NB4 (cell line): ENCODE results near the genes KBTBD7 and AKAP11.

DNA sequence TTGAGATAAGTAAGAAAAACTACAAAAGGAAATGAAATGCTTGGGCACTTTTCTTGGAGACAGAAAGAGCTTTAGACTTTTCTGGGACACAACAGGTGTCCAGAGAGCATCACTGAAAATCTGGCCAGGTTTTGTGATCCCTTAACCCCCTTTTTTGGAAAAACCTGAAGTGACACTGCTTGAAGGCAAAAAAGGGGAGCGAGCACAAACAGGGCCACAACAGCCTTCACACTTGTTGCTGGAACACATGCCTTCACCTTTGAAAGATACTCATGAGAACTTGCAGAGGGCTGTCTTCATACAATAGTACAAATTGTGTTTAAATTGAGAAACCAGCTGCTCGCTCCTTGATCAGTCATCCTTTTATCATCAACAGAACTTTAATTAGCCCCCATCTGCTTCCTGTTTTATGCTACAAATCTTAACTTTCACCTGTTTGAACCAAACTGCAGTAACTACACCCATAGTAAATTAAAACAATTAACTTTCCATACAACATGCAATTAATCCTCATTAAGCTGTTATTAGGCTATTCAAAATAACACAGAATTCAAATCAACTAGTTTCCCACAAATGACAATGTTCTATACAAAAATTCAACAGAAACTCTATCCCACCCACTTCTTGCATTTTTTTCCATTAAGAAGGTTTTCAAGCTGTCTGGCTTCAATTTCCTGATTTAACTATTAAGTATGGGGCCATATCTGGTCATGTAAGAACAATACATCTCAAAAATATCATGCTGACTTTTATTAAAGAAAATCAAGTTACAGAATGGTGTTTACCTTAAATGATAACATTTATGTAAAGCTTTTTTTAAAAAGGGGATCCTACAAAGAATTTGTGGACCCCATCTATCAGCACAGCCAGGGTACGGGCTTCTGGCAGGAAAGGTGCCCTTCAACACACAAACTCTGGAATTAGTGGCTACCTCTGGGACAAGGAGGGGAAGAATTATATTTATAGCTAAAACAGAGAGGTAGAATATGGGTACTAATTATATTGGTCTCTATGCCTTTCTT lies 85.1 kb downstream of the FOXO1 start:
- RRBS = no CpG with 5 or more reads among the region's 3 CpGs

- RRBS = 96% methylated on average over 3 of the region's 7 CpGs
These were observed 59.4 kb downstream of the FOXO1 start for GRCh38 chr13:40606984-40607575.

- RRBS = no CpG with 5 or more reads among the region's 6 CpGs
These were observed 19.2 kb downstream of the FOXO1 start for GRCh38 chr13:40647150-40647772.

GRCh38 chr13:40788692-40789102 lies 714 bp upstream of the SLC25A15 start:
- RRBS = no CpG with 5 or more reads among the region's 12 CpGs

DNA sequence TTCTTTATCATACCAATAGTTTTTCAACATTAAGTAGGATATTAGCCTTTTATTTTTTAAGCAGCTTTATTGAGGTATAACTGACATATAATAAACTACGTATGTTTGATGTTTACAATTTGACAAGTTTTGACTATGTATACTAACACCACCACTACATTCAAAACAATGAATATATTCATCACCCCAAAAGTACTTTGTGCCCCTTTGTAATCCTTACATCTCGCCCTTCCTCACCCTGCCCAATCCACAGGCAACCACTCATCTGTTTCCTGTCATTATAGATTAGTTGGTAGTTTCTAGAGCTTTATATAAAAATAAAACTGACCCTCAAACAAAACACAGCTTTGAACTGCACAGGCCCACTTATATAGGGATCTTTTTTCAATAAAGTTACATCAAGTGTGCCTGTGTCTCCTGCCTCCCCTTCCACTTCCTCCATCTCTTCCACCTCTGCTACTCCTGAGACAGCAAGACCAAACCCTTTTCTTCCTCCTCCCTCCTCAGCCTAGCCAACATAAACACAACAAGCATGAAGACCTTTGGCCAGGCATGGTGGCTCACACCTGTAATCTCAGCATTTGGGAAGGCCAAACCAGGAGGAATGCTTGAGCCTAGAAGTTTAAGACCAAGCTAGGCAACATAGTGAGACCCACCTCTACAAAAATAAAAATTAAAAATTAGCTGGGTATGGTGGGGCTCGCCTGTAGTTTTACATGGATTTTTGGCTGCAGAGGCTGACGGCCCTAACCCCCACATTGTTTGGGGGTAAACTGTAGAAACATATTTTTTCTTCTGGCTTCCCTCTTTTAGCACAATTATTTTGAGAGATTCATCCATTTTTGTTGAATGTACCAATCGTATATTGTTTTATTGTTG lies 72.7 kb downstream of the ELF1 start:
- RRBS = no CpG with 5 or more reads among the region's 5 CpGs

DNA sequence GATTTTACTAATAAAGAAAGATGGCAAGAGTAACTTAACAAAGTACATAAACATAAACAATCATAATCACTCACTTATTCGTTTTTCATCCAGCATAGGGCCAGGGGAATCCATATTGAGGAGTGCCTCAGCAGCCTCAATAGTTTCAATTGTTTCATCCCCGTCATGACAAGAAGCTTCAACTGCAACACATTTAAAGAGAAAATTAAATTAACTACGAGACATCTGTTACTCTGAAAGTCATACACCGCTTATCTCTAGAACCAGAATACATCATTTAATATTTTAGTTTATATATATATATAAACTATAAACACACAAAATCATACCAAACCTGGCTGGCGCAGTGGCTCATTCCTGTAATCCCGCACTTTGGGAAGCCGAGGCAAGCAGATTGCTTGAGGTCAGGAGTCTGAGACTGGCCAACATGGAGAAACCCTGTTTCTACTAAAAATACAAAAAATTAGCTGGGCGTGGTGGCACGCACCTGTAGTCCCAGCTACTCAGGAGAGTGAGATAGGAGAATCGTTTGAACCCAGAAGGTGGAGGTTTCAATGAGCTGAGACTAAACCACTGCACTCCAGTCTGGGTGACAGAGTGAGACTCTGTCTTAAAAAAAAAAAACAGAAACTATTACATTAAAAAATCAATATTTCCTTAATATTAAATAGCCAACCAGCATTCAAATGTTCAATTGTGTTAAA lies 67.7 kb downstream of the ELF1 start:
- RRBS = no CpG with 5 or more reads among the region's 10 CpGs

GRCh38 chr13:40952511-40953053 lies 66.5 kb downstream of the ELF1 start:
- RRBS = no CpG with 5 or more reads among the region's 2 CpGs

DNA sequence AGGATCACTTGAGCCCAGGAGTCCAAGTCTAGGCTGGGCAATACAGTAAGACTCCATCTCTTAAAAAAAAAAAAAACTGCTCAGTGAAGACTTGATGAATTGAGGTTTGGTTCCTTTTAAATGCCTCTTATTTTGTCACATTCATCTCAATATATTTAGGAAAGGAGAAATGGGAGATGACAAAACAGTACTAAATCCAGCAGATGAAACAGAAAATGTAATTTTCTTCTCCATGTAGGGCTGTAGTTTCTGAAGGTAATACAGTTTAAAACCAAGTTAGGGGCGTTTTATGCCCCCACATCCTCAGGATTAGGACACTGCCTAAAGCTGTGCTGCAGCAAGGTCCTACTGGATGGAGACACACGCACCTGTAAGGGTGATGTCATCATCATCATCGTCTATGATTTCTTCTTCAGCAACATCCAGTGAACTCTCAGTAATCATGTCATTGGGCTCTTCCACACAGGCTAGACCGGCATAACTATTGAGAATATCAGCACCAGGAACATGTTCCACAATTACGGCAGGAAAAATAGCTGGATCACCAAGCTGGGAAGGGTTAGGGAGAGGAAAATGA lies 60.6 kb downstream of the ELF1 start:
- RRBS = no CpG with 5 or more reads among the region's 5 CpGs

GRCh38 chr13:41059622-41060744 lies 1.3 kb upstream of the WBP4 start:
- RRBS = 1% methylated on average over 30 of the region's 71 CpGs

DNA sequence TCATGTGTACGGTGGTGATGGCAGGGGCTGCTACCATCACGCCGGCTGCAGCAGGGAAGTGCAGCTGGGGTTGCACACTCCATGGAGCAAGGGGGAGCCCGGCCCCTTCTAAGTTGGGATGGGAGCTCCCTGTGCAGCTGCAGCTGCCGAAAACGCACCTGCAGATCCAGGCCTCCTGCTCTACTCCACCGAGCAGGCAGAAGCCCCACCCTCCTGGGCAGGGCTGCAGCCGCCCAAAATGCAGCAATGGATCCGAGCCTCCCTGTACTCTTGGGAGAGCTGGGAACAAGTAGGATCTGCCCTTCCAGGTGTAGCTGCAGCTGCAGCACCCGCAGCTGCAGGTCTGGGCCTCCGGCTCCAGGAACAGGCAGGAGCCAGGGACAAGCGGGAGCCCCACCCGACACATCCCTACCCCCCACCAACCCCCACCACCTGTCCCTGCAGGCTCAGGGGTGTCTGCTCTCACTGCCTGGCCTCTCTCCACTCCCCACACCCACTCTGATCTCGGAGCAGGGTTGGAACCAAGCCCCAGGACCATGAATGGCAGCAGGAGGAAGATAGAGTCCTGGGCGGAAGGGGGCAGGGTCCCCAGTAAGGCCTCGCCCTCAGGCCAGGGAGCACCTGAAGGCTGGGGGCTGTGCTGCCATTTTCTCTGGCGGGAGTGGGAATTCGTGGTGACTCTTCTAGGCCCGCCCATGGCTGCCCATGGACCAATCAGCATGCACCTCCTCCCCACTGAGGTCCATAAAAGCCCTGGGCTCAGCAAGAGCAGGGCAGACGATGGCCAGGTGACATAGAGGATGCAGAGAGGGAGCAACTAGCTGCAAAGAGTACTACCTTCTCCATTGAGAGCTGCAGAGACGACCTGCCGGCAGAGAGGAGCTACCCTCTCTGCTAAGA lies 25.2 kb downstream of the KBTBD6 start:
- RRBS = 100% methylated on average over 1 of the region's 22 CpGs

- RRBS = under 1% methylated on average over 7 of the region's 75 CpGs
These were observed at the start of gene KBTBD7 for GRCh38 chr13:41193835-41194930. Gene KBTBD7, minus strand, starts transcription at chr13:41194569.

DNA sequence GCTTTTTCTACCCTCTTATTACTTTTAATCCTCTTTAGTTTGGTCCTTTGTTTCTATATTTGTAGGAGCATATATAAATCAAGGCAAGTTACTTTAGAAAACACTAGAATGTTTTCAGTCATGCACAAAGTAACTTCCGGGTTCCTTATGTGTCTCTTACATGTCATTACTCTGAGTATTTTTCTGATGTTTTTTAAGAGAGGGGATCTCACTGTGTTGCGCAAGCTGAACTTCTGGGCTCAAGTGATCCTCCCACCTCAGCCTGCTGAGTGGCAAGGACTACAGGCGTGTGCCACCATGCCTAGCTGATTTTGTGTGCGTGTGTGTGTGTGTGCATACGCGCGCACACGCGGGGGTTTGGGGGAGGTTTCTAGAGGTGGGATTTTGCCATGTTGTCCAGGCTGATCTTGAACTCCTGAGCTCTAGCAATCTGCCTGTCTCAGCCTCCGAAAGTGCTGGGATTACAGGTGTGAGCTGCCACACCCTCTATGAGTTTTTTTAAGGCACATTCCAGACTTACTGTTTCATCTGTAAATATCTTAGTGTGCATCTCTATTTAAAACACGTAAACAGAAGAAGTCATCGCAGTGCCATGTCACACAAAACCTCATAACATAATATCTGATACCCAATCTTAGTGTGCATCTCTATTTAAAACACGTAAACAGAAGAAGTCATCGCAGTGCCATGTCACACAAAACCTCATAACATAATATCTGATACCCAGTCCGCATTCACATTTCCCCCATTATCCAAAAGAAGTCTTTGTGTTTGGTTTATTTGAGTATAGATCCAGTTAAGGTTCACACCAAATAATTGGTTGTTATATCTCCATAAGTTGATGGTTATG lies 45.0 kb downstream of the NAA16 start:
- RRBS = no CpG with 5 or more reads among the region's 15 CpGs

GRCh38 chr13:41457696-41458041 lies 319 bp downstream of the RGCC start:
- RRBS = 3% methylated on average over 27 of the region's 37 CpGs

- RRBS = no CpG with 5 or more reads among the region's 4 CpGs
These were observed 109.4 kb downstream of the VWA8 start for GRCh38 chr13:41851388-41851992.

DNA sequence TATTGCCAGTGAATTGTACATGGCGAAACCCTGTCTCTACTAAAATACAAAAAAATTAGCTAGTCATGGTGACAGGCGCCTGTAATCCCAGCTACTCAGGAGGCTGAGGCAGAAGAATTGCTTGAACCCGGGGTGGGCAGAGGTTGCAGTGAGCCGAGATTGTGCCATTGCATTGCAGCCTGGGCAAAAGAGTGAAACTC lies 96.2 kb downstream of the VWA8 start:
- RRBS = no CpG with 5 or more reads among the region's 4 CpGs

GRCh38 chr13:41883430-41884477 lies 77.2 kb downstream of the VWA8 start:
- RRBS = no CpG with 5 or more reads among the region's 3 CpGs

- RRBS = no CpG with 5 or more reads among the region's 6 CpGs
These were observed 82.4 kb downstream of the DGKH start for GRCh38 chr13:42130577-42131543.

- RRBS = no CpG with 5 or more reads among the region's 2 CpGs
These were observed 36.2 kb upstream of the AKAP11 start for GRCh38 chr13:42235549-42236287.

DNA sequence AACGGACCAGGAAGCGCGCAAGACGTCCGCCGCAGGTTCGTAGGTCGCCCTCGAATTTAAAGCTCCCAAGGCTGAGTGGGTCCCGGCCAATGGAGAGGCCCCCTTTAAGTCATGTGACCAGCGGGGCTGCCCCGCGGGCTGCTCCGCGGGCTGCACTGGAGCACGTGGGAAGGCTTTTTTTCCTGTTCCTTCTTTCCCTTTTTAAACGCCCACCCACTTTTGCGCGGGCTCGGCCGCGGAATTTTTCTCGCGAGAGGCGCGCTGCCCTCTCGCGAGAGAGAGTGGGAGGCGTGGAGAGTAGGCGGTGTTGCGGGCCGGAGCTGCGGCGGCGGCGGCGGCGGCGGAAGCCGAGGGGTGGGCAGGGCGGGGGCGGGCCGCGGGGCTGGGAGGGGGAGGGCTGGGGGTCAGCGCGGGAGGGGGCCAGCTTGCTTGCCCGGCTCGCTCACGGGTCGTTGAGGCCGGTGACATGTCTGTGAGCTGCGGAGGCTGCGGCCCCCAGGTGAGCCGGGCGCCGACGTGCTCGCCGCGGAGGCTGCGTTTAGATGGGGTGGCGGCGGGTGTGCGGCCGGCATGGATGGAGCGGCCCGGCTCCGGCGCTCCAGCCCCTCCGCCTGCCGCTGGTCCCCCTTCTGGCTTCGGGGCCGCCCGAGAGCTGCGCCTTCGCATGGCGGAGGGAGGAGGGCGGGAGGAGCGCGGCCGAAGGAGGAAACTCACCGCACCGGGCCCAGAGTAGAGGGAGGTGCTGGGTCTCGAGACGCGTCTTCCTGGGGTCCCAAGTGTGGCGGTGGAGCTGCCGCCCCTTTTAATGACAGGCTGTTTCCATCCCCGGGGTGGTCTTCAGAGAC lies at the start of gene AKAP11:
AKAP11 (plus strand) TSS at position 423 of the 845 bp plus-strand sequence.
- RRBS = under 1% methylated on average over 19 of the region's 89 CpGs

DNA sequence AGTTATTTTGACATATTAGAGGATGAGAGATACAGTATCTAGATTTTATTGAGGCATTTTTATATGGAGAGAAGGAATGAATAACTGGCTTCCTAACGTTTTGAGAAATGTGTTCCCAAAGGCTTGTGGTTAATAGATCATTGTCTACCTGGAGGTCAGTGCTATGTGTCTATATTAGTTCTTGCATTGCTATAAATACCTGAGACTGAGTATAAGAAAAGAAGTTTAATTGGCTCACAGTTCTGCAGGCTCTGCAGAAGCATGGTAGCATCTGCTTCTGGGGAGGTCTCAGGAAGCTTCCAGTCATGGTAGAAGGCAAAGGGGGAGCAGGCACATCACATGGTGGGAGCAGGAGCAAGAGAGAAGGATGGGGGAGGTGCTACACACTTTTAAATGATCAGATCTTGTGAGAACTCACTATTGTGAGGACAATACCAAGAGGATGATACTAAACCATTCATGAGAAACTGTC lies 53.3 kb downstream of the AKAP11 start:
- RRBS = no CpG with 5 or more reads among the region's 1 CpG